Peritoneum (tissue), 1 donor: ENCODE data around the gene EMP2.

- PRO-cap, result no peak
These were observed 22.3 kb downstream of the HAPSTR1 start for GRCh38 chr16:9113367-9114537.

DNA sequence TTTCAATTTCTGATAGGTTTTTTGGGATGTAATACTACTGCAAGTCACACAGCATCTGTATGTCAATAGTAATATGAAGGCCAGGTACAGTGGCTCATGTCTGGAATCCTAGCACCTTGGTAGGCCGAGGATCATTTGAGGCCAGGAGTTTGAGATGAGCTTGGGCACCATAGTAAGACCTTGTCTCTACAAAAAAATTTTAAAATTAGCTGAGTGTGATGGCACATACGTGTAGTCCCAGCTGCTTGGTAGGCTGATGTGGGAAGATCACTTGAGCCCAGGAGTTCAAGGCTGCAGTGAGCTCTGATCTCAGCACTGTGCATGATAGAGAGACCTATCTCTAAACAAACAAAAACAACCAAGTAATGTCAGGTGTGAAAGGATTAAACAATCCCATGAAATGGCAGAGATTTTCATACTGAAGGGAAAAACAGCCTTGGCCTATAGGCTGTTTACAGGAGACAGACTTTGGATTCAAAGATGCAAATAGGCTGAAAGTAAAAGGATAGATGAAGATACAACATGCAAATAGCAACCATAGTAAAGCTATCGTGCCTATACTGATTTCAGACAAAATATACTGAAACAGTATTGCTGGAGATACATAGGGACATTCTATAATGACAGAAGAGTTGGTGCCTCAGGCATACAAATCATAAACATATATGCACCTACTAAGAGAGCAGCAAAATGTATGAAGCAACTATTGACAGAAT lies 8.0 kb downstream of the ATF7IP2 start:
- PRO-cap, result no peak

DNA sequence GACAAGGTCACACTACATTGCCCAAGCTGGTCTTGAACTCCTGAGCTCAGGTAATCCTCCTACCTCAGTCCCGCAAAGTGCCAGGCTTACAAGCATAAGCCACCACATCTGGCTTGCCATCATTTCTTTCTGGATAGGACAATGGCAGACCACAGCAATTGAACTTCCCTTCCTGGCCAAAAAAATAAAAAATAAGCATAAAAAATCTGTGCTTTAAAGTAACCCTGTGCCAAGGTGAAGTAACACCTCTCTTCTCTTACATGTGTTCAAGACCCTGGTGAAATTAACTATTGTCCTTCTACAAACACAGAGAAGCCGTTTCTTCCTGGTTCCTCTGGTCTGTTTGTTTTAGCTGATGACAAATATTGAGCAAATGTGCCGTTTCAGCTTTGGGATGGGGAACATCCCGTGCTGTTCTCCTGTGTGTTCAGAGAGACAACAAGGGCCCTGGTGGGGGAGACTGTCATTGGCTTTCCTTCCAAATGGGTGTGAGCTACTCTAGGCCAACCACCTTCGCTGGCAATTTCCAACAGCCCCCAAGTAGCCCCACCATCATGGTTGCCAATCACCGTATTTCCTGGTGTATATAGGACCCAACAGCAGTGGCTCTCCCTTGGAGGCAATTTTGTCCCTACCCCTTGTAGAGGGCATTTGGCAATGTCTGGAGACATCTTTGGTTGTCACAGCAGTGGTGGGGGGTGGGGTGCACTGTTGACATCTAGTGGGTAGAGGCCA lies 60.0 kb downstream of the EMP2 start:
- PRO-cap, result no peak

DNA sequence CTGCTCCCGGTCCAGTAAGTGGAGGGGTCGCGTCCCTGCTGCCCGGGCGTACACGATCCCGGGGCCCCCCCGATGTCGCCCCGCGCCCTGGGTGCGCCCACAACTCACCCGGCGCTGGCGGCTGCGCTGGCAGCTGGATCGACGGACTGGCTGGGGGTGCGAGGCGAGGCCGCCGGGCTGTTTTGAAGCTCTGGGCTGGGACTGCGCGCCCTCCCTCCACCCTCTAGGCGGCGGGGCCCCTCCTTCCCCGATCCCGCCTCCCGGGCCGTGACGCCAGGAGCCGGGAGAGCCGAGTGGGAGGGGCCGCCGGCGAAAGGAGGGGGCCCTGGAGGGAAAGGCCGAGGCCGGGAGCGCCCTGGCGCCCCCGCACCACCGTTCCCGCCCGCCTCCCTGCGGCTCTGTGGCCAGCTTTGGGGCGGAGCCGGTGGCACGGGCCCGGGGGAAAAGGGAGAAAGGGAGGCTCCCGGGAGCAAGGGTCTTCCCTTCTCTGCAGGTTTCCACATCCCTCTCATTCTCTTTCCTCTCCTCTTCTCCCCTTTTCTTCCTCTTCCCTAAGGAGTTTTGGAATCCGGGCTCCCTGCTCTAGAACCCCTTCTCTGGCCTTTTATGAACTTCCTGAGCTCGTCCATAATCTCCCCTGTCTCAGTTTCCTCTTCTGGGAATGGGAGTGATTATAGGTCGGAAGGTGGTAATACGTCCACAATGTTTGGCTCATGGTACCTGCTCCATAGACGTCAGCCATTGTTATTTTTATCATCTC lies at the start of gene EMP2:
Gene EMP2, minus strand, starts transcription at position 158 of the 760 bp plus-strand sequence.
- PRO-cap, result unidirectional peak, minus-strand start at position 158 of the sequence; unidirectional peak, minus-strand start at position 184 of the sequence

GRCh38 chr16:10961070-10961761 lies 16.9 kb downstream of the CLEC16A start:
- PRO-cap, result no peak

DNA sequence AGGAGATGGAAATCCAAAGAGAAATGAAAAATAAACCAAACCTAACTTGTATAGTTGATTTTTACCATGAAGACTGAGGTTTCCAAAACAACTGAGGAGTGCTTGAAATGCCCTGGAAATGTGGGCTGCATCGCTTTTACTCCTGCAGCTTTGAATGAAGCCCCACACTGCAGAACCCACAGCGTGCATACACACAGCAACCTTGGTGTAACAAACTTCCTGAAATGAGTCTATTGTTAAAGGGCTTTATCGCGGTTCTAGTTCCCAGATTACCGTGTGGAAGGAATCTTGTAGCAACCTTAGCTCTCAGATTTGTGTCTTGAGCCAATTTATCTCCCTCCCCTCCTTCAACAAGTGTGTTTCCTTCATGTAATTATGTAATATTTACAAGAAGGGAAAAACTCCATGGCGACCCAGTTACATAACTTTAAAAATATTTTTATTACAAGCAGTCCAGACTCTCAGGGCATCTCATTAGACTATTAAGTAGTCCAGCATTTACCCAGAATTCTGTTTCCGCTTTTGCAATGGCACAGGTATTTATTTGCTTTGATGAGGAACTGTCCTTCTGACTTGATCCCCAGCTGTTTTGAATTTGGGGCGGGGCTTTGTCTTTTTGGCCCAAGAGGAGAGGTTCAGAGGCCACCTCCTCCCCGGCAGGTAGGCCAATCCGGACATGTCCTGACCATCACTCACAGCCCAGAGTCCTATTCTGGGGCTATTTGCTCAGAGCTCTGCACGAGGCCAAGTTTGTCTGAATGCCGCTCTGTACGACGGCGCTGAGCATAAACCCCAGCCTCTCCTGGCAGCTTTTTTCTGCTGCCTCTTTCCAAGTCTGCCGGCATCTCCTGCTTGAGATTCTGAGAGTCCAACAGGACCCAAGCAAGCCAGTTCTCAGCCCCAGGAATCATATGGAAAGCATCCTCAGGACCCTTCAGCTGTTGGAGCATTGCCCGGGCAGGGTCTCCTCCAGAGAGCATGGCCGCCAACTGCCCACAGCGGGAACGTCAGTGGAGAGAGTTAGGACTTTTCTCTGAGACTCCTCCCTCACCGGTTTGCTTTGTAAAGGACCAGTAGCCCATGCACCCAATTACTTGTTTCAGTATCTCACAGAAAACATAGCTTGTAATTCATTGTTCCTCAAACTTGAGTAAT lies 35.6 kb downstream of the CLEC16A start:
- PRO-cap, result no peak

DNA sequence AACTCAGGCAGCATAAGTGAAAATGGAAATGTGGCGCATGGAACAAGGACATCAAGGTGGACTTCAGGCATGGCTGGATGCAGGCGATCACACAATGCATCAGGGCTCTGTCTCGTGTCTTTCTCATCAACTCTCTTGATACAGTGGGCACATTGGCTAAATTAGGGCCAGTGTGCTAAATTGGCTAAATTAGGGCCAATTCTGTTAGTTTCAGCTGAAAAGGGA lies 17.7 kb downstream of the SOCS1 start:
- PRO-cap, result no peak

- PRO-cap, result no peak
These were observed 17.2 kb downstream of the SOCS1 start for GRCh38 chr16:11238666-11239319.

- PRO-cap, result no peak
These were observed 16.0 kb upstream of the PRM1 start for GRCh38 chr16:11297141-11297493.

DNA sequence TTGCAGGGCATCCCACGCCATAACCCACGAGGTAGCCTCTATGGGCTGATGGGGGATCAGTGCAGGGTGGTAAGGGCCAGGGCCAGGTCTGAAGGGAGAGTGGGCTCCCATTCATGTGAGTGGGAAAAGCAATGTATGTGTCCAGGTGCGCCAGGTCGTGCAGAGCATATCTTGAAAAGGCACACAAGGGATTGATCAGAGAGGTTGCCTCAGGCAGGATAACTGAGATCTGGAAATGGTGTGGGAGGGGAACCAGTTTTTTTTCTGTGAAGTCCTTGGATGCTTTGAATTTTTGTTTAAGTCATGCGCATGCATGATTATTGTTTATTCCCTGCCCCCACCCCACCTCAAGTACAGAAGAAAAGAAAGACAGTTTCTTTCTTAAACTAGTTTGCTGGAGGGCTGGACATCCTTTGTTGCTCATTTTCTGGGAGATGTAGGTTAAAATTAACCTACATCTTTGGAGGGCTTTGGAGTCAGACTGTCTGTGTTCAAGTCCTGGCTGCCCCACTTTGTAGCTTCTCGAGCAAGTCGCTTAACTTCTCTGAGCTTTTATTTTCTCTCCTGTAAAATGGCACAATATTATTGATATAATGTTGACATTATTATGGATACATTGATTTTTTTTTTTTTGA lies 32.0 kb upstream of the RMI2 start:
- PRO-cap, result no peak

DNA sequence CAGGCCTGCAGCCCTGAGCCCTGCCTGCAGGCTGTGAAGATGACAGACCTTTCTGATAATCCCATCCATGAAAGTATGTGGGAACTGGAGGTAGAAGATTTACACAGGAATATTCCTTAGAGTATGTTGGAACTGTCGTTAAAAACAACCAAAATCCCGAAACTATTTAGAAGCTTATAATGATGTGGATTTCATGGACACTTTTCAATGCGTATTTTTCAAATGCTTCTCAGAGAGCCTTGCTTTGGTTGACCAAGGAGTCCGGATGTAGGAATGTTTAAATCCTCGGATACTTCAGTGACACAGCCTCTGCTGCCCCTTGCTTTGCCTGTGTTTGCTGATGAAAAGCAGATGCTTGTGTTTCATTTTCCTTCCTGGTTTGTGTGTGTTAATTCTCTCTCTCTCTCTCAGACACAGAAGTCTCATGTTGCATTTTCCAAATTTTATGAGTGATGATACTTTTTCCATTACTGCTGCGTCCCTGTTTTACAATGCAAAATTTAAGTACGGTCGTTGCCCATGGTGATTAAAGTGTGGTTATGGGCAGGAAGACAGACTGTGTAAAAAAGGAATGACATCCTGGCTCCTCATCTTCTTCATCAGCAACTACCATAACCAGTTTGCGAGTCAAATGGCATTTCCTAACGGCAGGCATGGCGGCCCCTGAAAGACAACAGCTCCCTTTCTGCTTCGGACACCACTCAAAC lies 5.6 kb downstream of the RMI2 start:
- PRO-cap, result no peak

DNA sequence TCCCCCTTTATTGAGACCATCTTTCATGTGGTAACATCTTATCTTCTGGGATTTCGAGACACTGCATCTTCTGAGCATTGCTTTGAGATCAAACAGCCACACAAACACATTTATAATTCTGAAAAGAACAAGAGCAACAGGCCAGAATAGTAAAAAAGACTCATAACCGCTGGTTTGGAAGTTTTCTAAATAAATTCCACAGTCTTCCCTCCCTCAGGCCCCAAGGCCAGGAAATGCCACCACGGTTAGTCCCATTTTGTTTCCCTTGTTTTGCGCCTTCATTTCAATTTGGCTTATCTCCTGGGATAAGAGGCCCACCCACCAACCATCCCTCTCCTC lies 25.3 kb downstream of the LITAF start:
- PRO-cap, result no peak

DNA sequence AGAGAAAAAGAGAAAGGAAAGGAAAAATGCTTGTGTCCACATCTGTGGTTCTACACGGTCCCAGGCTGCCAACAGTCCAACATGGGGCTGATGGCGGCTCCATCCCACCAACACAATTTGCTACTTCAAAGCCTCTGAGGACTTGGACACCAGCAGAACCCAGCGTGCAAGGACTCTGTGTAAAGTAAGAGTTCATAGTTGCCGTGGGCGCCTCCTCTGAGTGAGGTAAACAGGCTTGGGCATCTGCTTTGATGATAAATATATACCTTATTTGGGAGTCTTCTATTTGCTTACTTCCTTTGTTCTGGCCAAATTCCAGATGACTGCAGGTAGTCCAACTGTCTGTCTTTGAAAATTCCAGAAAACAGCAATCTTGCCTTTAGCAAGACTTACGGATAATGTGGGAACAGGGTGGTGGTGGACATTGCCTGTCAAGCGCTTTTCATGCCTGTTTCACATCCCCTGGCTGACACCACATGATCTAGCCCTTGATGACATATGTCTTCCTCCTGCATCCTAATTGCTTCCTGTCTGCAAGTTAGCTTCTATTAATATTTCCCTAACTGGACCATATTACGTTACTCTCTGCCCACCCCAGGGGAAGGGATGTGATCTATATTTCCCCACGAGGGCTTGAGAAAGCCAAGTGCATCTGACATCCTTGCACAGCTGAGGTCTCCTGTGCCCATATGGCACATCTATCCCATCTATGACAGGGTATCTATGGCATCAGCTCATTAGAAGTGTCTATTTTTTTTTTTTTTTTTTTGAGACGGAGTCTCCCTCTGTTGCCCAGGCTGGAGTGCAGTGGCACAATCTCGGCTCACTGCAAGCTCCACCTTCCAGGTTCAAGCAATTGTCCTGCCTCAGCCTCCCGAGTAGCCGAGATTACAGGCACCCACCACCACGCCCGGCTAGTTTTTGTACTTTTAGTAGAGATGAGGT lies 9.9 kb downstream of the LITAF start:
- PRO-cap, result no peak

DNA sequence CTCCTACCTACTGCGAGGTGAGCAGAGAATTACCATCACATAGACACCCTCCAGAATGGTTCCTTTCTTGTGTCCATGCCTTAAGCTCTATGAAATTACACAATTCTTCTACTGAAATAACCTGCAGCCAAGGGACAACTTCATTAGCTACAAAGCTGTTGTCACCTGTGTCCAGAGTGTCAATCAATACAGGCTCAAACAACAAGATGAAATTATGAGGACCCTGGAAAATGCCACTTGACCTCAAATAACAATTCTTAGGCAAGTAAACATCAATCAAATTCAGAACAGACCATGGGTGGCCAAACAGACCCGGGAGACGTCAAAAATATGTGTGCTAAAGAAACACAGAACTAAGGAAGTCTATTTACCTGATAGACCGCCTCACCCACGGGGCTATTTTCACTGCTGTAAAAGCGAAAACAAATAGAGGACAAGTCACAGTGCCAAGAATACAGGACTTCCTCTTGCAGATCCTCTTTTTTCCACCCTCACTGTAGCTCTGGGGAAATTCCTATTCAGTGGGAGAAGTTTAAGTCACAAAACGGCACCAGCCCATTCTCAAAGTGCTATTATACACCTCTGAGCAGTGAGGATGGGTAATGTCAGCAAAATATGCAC lies 2.8 kb downstream of the LITAF start:
- PRO-cap, result no peak

- PRO-cap, result no peak
These were observed 2.2 kb downstream of the LITAF start for GRCh38 chr16:11584440-11585075.

- PRO-cap, result no peak
These were observed 33.0 kb upstream of the SNN start for GRCh38 chr16:11635203-11635658.

GRCh38 chr16:11681560-11681968 lies 13.3 kb downstream of the SNN start:
- PRO-cap, result no peak

DNA sequence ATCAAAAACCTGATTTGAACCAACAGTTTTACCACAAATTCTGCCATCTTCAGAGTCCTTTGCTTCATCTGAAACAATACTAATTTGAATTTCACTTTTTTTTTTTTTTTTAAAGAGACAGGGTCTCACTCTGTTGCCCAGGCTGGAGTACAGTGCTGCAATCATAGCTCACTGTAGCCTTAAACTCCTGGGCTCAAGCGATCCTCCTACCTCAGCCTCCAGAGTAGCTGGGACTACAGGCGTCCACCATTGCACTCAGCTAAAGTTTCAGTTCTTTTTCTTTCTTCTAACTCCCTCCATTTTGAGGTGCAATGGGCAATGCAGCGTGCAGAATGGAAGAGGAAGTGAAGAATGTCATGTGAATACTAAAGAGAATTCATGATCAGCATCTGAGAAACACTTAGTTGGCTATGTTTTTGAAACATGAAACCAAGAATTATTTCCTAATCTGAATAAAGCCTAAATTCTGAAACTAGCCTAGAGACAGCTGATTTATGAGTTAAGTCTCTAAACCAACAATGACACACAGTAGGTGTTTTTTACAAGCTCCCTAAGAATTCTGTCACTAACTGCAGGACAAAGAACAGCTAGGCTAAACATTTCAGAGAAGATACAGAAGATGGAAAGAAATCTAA lies 20.9 kb downstream of the SNN start:
- PRO-cap, result no peak

GRCh38 chr16:11715973-11716859 lies 26.4 kb downstream of the TXNDC11 start:
- PRO-cap, result no peak

- PRO-cap, result no peak
These were observed 12.3 kb downstream of the TXNDC11 start for GRCh38 chr16:11730170-11730901.